PC-3 (cell line): ENCODE measurements around a stretch of chr7.

DNA sequence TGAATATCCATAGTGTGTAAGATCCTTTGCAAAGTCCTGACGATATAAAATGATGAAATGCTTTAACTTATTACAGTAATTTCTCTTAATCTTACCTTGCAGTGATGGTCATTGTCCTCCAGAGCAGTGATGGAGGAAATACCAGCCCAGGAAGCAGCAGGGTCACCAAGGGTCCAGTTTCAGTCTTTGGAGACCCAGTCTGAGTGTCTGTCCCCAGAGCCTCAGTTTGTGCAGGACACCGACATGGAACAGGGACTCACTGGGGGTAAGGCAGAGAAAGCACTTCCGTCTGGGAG lies 1.9 kb downstream of the ZNF655 start:
- RAMPAGE, long total RNA: no peak

- RAMPAGE, long total RNA: no peak
Measured at GRCh38 chr7:99571167-99571986, 12.9 kb downstream of the ZNF655 start.

DNA sequence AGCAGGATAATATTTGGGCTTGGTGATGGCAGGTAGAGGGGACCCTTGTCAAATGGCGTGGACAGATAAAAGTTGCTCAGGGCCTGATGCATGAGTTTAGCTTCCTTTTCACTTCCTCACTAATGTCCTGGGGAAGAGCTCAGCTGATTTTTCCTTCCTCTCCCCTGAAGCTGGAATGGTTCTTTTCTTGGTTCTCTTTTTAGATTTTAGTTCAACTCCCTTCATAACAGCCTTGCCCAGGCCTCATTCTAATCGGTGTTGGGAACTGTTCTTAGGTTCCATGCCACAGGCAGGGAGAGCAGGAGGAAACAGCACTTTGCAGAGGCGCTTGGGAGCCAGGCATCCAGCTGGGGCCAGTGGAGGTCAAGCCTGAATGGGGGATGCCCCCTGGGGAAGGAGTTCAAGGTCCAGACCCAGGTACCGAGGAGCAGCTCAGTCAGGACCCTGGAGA lies 4.4 kb downstream of the ZSCAN25 start:
- RAMPAGE, long total RNA: no peak

DNA sequence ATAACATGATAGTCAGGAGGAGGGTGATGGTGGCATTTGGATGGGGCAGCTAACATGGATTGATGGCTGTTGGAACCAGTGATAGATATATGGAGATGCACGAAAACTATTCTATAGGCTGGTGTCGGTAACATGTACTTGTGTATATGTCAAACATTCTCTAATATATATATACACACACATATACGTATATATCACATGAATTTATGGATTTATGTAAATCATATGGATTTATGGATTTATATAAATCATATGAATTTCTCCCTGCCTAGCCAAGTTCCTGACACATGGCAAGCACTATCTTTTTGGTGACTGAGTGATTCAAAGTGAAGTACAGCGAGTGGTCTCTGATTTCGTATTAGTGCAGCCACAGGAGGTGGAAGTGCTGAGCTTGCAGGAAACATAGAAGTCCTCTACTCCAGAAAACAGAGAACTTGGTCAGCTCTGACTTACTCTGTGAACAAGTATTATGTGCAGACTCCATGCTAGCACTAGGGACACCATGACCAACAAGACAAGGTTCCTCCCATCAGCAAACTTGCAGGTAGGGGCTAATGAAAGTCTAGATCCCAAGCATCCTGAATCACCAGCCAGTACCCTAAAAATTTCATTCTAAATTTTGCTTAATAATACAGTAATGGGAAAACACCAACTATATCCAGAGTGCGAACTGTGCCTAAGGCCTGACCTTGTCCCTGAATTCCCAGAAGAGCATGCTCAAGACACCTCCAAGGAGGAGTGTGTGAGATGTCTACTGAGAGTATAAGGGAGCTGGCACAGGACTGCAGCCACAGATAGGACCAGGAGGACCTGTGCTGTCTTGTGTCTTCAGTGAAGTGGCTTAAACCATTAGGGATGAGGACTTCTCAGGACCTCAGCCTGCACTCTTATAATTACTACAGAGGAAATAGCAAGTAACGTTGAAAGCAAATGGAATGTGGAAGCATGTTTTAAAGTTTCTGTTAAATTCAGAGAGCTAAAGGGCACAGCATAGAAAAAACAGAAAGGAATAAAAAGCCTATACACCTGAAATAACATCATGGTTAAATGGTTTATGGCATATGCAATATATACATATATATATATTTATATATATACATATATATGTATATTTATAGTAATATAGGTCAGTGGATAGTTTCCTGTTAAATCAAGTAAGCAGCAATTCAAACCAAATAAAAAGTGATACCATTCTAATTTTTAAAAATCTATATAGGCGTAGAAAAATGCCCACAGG lies 28.3 kb downstream of the CYP3A5 start:
- RAMPAGE, long total RNA: no peak

- RAMPAGE, long total RNA: no peak
Measured at GRCh38 chr7:99699141-99699692, 19.4 kb upstream of the CYP3A5 start.

- RAMPAGE, long total RNA: no peak
Measured at GRCh38 chr7:99786826-99787126, 2.8 kb upstream of the CYP3A4 start.

- RAMPAGE, long total RNA: no peak
Measured at GRCh38 chr7:99967824-99968632, 7.8 kb downstream of the AZGP1 start.

- RAMPAGE, long total RNA: no peak
Measured at GRCh38 chr7:99971713-99972210, 4.1 kb downstream of the AZGP1 start.

DNA sequence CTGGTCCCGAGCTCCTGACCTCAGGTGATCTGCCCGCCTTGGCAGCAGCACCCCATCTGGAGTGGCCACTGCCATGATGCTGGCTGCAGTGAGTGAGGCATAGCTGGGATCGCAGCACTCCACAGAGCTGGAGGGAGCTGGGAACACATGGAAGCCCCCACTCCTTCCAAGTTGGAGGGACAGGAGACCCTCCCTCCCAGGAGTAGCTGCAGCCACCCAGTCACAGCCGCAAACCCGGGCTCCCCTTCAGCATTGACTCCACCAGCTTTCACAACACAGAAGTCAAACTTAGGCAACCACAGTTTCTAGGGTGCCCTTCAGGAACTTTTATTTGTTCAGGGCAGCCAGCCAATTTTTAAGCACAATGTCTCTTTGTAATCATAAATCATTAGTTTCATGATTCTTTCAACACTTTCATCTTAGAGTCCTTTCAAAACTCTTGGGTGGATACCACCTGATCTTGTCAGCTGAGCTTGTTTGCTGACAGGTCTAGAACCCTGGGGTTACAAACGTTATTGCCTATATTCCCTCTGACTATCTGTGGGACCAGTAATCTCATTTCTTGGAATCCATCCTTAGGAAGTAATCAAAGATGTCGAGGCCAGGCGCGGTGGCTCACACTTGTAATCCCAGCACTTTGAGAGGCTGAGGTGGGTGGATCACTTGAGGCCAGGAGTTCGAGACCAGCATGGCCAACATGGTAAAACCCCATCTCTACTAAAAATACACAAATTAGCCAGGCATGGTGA lies 2.7 kb upstream of the ZKSCAN1 start:
- RAMPAGE, long total RNA: no peak

DNA sequence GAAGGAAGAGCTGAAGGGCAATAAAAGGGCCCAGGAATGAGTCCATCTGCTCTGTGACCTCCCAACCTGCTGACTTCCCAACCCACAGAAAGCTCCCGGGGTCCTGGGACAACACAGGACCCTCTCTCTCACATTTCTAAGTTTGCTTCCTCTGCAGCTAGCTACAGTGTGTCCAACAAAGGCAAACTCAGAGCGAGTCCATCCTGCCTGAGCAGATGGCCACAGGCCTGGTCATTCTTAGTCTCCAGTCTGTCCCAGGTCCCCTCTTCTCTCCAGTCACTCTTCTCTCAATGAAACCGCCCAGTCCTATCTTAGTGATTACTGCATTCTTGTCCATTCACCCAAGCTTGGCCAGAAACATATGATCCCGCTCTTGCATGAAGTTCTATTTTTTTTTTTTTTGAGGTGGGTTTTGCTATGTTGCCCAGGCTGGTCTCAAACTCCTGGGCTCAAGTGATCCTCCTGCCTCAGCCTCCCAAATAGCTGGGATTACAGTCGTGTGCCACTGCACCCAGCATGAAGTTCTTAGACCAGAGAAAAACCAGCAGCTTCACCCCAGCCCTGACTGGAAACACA lies 5.8 kb downstream of the ZNF3 start:
- RAMPAGE, long total RNA: no peak

- RAMPAGE, long total RNA: no peak
Measured at GRCh38 chr7:100091818-100092714, 3.3 kb downstream of the COPS6 start.

DNA sequence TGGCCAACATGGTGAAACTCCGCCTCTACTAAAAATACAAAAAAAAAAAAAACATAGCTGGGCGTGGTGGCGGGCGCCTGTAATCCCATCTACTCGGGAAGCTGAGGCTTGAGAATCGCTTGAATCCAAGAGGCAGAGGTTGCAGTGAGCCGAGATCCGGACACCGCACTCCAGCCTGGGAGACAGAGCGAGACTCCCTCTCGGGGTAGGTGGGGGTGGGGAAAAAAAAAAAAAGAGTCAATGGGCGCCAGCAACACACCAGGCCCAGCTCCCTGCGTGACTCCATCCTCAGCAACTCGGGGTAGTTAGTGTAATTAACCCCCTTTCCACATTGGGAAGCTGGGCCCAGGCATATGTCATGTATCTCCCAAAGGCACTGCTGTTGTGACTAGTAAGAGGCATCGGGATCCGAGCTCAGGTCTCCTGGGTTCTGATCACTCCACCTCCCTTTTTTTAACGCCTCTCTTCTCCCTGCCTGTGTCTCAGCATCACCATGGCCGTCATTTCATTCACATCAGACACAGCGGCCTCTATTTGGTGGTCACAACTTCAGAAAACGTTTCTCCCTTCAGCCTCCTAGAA lies 837 bp downstream of the AP4M1 start:
- RAMPAGE, long total RNA: no peak

DNA sequence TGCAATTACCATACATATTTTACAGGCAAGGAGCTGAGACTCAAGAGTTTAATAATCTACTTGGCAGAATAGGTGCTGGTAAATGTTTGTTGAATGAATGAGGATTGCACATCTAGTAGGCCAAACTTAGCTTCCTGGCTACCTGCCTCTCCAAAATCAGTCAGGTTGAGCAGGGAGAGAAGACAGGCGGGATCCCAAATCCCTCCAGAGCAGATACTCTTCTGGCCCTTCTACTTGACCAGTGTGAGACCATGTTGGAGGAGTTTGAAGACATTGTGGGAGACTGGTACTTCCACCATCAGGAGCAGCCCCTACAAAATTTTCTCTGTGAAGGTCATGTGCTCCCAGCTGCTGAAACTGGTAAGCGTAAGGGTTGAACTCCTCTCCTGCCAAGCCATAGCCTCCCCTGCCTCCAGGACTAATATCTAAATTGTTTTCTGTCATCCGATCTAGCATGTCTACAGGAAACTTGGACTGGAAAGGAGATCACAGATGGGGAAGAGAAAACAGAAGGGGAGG lies 2.4 kb upstream of the MBLAC1 start:
- RAMPAGE, long total RNA: no peak

DNA sequence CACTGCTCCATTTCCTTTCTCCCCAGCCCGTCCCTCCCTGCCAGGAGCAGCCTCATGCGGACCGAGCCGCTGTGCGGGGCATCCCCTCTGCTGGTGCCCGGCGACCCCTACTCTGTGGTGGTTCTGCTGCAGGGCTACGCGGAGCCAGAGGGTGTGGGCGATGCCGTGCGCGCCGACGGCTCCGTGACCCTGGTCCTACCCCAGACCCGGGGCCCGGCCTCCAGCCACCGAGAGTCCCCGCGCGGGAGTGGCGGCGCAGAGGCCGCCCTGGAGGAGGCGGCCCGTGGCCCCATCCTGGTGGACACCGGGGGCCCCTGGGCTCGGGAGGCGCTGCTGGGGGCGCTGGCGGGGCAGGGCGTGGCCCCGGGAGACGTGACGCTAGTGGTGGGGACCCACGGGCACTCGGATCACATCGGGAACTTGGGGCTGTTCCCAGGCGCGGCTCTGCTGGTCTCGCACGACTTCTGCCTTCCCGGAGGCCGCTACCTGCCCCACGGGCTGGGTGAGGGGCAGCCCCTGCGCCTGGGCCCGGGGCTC lies 643 bp downstream of the MBLAC1 start:
- RAMPAGE, long total RNA: no peak

DNA sequence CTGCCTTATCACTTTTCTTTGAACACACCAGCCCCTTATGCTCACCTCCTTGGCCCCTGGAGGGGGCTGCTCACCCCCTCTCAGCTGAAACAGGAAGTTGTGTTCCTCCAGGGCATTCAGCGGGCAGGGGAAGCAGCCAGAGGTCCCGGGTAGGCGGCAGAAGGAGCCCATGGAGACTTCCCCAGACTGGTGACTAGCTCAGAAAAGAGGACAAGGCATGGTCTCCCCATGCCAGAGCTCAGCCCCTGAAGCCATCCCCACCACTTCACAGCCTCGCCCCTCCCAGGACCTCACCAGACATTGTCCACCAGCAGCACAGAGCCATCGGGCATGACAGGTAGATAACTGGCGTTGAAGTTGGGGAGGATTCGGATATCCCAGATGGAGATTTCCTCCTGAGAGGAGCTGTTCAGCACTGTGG lies 1.7 kb downstream of the TRAPPC14 start:
- RAMPAGE, long total RNA: no peak

DNA sequence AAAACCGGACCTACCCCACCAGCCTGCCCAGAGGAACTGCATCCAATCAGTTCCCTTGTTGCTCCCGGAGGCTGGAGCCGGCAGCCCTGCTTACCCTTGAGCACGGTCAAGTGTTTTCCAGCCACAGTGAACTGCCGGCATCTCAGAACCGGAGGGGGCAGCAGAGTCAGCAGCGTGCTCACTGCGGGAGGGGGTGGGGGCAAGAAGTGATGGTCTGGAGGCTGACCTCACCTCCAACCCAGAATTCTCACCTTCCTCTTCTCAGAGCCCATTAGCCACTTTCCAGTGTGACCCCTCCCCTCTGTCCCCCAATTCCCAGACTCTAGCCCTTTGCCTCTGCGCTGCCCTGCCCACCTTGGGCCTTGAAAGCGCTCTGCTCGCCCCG lies 1.3 kb downstream of the TRAPPC14 start:
- RAMPAGE, long total RNA: no peak

DNA sequence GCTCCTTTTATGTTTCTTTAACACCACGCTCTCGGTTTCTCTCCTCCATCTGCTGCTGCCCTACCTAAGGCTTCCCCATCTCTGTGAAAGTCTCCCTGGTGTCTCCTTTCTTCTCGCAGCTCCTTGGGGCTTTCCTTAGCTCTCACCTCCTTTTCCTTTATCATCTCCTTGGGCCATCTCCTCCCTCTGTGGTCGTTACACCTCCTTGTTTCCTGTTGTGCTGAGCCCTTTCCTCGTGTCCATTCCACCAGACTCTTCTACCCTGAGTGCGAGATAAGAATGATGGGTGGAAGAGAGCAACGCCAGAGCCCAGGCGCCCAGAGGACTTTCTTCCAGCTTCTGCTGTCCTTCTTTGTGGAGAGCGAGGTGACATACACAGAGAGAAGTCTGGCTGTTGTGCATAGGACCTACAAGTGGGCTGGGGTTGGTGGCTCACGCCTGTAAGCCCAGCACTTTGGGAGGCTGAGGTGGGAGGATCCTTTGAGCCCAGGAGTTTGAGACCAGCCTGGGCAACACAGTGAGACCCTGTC lies 20.9 kb downstream of the STAG3 start:
- RAMPAGE, long total RNA: no peak

GRCh38 chr7:100361494-100362463 lies 3.9 kb downstream of the PILRB start:
- RAMPAGE, long total RNA: no peak

DNA sequence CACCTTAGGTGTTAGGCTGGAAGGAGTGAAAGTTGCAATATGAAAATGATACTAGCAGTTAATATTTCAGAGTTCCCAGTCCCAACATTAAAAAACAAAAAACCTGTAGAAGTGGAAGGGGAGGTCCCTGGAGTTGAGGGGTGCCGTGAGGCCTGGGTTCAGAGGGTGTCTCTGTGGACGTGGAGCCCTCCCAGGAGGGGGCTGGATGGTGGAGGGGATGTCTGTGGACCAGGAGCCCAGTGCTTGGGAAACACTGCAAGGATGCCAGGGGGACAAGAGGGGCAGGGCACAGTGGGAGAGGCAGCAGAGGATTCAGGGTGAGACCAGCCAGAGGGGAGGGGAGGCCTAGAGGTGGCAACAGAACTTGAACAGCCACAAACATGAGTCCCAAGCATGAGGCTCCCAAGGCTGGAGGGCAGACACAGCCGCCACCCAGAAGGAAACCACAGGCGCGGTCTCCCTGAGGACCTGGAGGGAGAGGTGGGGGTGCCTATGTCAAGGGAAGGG lies 7.0 kb upstream of the PILRA start:
- RAMPAGE, long total RNA: no peak

GRCh38 chr7:100371562-100372254 lies 1.6 kb upstream of the PILRA start:
- RAMPAGE, long total RNA: no peak